ENCODE data around the gene STAU1.

- PRO-cap: no peak
Observed at GRCh38 chr20:48926737-48926994, 5.2 kb downstream of the ARFGEF2 start.

- PRO-cap: no peak
Observed at GRCh38 chr20:48931676-48931996, 10.1 kb downstream of the ARFGEF2 start.

GRCh38 chr20:49009100-49009597 is 37.0 kb upstream of the CSE1L start:
- PRO-cap: no peak

DNA sequence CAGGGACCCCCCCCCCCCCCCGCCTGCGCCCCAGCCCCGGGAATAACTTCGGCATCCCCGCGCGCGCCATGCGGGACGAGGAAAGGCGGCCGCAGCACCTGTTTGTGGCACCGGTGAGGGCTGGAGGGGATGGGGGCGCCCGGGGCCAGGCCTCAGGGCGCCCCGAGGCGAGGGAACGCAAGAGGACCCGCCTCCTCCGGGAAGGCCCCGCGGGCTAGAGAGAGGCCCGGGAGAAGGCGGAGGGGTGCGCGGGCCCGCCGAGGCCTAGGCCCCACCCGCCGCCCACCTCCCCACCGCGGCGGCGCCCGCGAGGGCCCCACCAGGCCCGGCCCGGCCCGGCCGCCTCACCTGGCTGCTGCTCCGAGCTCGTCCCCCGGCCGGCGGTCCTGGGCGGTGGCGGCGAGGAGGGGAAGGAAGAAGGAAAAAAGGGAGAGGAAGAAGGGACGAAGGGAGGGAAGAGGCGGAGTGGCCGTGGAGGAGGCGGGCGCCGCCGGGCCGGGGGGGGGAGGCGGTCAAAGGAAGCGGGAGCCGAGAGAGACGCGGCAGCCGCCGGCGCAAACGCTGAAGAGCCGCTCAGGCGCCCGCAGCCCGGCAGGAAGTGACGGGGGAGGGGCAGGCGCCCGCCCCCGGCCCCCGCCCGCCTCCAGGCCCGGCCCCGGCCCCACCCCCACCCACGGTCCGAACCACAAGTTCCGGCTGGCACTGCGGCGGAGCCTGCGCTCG is at the start of gene STAU1:
TSS of gene STAU1 (minus strand) at position 567 of the 723 bp plus-strand sequence.
- PRO-cap: unidirectional peak, plus-strand start at position 69 of the sequence; bidirectional peak, plus-strand start at position 210 of the sequence, minus-strand start at position 216 of the sequence; bidirectional peak, plus-strand start at position 545 of the sequence, minus-strand start at position 563 of the sequence

DNA sequence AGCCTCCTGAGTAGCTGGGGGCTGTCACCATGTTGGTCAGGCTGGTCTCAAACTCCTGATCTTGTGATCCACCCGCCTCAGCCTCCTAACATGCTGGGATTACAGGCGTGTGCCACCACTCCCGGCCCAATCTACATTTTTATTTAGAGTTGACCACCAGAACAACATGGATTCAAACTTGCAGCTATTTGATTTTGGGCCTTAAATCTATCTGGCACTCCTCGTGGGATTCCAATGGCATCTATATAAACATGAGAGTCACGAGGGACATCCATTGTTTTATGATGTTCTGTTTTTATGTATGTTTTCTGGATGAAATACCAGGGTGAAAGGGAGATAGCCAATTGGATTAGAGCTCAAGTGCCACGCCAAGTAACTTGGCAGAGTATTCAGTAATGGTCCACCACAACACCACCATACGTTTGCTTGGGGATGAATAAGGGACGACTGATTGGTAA is 4.4 kb upstream of the ZNFX1 start:
- PRO-cap: no peak

- PRO-cap: no peak
Observed at GRCh38 chr20:49306964-49307199, 29.0 kb upstream of the ZNFX1 start.

DNA sequence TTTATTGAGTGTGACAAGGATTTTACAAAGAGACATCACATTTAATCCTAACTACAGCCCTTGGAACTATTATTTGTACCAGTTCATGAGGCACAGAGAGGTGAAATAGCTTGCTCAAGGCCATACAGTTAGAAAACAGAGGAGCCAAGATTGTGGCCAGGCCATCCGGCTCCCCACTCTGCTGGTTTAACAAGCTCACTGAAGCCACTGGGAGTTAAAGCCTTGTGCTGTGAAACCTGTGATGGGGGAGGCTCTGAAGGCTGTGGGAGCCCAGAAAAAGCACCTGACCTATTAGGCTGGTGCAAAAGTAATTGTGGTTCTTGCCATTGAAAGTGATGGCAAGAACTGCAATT is 74.9 kb upstream of the ZNFX1 start:
- PRO-cap: no peak

DNA sequence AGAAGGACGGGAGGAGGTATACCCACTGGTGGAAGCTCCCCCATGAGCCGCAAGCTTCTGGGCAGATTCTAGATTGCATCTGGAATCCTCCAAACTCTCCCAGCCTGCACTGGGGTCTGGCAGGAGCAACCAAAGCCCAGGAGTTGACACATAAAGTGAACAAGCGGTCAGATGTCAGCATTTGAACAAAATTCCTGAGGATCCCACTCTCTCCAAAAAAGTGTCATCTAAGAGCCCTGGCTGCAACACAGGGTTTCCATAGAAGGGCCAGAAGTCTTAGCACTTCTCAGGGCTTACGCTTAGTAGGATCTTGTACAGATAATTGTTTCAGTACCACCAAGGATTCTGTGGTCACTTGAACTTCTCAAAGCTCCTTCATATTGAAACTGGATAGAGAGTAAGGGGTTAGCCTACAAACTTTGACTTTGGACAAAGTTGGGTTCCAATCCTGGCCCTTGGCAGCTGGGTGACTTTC is 88.1 kb downstream of the KCNB1 start:
- PRO-cap: no peak

DNA sequence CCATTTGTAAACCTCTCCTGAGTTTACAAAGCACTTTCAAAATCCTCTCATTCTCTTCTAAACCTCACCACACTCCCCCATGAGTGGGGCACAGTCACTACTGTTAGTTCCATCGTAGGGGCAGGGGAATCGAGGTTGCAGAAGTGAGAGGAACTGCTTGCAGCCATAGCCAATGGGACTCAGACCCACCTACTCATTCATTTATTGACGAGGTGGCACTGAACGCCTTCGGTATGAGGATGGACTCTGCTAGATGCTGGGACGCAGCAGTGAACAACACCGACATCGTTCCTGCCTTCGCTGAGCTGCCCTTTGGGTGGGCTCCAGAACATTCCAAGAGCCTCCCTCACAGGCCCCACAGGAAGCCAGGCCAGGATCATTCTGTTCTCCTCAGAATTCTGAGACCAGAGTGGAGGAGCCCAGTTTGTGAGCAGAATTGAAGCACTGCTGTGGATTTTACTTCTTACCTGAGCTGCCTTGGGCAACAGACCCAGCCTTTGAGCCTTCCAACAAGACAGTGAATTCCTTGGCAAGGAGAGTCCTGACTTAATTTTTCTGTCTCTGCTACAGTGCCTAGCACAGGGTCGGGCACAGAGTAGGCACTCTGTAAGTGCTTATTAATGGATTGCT is 82.1 kb downstream of the KCNB1 start:
- PRO-cap: no peak

DNA sequence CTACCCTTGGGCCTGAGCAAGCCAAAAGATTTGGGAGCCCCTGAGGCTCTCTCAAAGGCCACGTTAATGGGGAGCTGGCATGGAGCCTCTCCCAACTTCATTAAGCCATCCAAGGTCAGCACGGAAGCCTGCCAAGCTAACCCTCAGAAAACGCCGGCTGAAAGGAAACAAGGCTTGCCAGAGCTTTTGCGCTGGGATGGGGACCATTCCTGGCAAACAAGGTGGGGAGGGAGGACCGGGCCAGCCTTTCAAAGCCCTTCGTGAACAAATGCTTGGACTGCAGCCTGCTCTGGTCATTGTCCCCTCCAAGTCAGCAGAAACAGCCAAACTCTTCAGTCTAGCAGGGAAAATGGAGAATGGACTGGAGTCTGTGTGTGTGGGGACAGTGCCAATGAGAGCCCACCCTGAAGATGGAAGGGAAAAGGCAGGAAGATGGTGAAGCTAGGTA is 30.2 kb downstream of the KCNB1 start:
- PRO-cap: no peak

DNA sequence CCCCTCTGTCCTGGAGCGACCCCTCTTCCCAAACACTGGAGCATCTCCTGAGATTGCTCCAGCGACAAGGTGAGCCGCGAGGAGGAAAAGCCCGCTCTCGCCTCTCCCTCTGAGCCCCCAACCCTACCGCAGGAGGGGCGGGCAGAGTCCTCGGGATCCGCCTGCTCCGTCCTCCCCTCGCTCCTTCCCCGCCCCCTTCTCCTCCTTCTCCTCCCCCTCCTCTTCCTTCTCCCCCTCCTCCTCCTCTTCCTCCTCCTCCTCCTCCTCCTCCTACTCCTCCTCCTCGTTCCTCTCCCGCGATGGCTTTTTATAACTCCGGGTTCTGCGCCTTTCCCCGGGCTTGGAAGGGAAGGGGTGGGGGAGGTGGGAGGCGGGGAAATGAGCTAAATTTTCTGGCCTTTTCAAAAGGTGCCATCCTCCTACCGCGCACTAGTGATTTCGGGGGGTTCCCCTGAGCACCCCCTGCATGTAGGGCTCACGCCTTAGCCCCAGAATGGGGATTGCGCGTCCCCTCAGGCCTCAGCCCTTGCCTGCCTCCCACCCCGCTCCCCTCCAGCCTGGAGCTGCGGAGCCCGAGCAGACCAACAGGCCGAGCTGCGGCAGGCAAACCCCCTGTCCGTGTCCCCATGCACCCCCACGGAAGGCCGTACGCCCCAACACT is 940 bp upstream of the KCNB1 start:
- PRO-cap: no peak

GRCh38 chr20:49569452-49569809 is 1.5 kb upstream of the PTGIS start:
- PRO-cap: no peak

DNA sequence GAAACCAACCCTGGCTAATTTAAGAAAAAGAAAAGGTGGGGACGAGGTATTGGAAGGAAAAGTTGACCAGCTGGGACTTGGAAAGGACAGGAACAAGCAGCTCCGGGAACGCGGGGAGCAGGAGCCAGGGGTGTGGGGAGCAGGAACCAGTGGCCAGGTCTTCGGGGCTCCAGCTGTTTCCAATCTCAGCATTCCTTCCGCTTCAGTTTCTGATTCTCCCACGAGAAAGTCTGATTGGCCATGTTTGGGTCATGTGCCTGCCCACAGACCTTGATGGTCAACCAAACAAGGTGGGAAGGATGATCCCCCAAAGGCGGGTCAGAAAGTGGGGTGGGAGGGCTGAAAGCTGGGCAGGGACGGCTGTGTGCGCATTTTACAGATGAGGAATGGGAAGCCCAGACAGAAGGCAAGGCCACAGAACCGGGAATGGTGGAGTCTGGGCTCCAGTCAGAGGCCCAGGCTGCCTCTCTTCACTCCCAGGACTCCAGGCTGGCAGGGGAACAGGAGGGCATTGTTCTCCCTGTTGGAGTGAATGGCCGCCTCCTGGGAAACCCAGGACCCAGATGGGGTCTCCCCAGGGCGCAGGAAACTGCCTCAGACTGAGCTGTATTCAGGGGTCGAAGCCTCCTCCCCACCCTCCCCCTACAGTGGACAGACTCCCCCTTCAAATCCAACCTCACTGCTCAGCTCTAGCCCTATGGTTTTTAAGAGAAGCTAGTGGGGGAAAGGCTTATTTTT is 12.1 kb upstream of the PTGIS start:
- PRO-cap: unidirectional peak, plus-strand start at position 321 of the sequence; unidirectional peak, plus-strand start at position 382 of the sequence

GRCh38 chr20:49641887-49642878 is 71.5 kb downstream of the B4GALT5 start:
- PRO-cap: no peak

- PRO-cap: no peak
Observed at GRCh38 chr20:49704953-49705898, 8.5 kb downstream of the B4GALT5 start.

GRCh38 chr20:49711677-49712505 is 1.8 kb downstream of the B4GALT5 start:
- PRO-cap: bidirectional peak, plus-strand start at chr20:49712700, minus-strand start at chr20:49712414

GRCh38 chr20:49785614-49786246 is 26.9 kb upstream of the SLC9A8 start:
- PRO-cap: no peak

GRCh38 chr20:49909526-49910398 is 5.6 kb downstream of the SPATA2 start:
- PRO-cap: bidirectional peak, plus-strand start at chr20:49909712, minus-strand start at chr20:49909635; bidirectional peak, plus-strand start at chr20:49910334, minus-strand start at chr20:49910210

DNA sequence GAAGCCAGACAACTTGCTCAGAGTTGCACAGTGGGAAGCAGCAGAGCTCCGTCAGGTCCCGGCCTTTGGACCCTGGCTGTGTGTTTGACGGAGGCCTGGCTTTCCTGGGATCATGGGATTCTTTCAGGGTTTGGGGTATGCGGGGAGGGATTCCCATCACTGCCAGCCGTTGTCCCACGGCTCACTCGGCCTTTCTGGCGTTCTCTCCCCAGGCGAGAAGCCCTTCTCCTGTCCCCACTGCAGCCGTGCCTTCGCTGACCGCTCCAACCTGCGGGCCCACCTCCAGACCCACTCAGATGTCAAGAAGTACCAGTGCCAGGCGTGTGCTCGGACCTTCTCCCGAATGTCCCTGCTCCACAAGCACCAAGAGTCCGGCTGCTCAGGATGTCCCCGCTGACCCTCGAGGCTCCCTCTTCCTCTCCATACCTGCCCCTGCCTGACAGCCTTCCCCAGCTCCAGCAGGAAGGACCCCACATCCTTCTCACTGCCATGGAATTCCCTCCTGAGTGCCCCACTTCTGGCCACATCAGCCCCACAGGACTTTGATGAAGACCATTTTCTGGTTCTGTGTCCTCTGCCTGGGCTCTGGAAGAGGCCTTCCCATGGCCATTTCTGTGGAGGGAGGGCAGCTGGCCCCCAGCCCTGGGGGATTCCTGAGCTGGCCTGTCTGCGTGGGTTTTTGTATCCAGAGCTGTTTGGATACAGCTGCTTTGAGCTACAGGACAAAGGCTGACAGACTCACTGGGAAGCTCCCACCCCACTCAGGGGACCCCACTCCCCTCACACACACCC is 5.1 kb downstream of the SNAI1 start:
- PRO-cap: no peak

DNA sequence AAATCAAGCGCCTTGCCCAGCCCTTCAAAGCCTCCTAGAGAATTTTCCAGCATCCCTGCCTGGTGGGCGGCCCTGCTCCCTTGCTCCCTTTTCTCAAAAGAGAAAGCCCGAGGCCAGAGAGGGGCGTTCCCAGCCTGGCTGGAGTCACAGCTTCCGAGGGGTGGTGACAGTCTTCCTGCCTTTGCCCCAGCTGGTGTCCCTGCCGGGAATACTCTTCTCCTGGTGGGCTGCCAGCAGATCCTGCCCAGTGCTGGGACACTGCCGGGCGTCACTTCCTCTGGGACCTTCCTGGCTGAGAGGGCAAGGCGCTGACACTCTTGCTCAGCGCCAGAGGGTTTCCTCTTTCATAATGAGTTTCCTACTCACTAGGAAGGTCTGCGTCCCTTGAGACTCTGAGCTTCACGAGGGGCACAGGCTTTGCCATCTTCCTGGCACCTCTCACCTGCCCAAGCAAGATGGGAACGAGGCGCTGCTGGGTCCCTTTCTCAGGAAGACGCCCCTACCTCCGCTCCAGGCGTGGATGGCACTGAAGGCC is 64.3 kb downstream of the SNAI1 start:
- PRO-cap: unidirectional peak, minus-strand start at position 95 of the sequence